NALM6 (cell line): ENCODE measurements around a stretch of chr13.

- PRO-cap, result no peak
Measured at GRCh38 chr13:113002176-113002610, 33.2 kb downstream of the MCF2L start.

GRCh38 chr13:113096901-113097256 lies 8.7 kb upstream of the F7 start:
- PRO-cap, result no peak

DNA sequence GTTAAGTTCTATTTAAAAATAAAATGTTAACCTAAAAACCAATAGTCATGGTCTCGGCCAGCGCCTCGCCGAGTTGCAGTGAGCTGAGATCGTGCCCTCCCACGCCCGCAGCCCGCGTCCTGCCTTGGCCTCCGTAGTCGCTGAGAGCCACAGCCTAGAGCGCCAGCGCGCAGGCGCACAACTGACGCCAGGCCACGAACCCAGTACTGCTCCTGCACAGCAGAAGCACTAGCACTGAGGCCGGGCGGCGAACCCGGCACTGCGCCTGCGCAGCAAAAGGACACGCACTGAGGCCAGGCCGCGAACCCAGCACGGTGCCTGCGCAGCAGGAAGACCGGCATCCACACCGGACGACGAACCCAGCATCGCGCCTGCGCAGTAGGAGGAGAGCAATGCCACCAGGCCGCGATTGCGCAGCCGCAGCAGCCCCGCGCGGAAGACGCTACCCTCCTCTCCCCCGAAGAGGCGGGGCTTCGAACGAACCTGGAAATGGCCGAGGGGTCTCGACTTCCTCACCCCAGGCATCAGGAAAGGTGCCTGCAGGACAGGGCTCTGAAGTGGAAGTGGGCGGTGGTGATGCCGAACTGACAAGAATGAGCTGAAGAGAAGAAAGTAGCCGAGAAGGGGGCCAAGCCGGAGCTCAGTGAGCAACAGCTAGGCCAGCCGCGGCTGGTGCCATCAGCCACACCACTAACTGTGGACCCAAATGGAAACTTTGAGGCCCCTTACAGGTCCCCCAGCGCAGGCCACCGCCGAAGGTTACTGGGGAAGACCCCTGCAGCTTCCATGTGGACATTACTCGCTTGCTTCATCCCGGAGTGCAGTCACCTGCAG lies 7.5 kb downstream of the F10 start:
- PRO-cap, result no peak

DNA sequence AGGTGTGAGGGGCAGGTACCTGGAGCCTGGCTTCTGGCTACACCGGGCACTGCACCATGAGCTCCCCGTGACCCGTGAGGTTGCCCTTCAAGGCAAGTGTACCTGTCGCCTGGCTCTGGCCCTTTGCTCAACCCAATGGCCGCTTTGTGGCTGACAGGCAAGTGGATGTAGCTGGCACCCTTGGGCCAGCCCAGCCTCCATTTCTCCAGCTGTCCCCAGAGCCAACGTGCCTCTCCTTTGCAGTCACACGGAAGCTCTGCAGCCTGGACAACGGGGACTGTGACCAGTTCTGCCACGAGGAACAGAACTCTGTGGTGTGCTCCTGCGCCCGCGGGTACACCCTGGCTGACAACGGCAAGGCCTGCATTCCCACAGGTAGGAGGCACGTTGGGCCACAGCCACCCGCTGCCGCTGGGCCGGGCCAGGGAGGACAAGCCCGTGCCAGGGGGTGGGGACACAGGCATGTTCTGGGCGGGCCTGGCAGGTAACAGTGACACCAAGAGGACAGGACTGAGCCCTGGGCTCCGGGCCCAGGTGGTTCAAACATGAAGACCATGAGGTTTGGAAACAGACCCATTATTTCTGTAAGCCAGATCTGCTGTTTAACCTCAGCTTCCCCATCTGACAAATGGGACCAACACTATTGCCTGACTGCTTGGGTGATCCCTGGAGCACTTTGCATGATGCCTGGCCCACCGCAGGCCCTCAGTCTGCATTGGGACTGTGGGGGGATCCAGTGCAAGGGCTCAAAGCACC lies 17.6 kb upstream of the PROZ start:
- PRO-cap, result no peak

- PRO-cap, result no peak
Measured at GRCh38 chr13:113158744-113159217, 333 bp downstream of the PROZ start.

- PRO-cap, result no peak
Measured at GRCh38 chr13:113239062-113239765, 29.8 kb downstream of the CUL4A start.

- PRO-cap, result no peak
Measured at GRCh38 chr13:113379938-113380316, 16.0 kb upstream of the GRTP1 start.

DNA sequence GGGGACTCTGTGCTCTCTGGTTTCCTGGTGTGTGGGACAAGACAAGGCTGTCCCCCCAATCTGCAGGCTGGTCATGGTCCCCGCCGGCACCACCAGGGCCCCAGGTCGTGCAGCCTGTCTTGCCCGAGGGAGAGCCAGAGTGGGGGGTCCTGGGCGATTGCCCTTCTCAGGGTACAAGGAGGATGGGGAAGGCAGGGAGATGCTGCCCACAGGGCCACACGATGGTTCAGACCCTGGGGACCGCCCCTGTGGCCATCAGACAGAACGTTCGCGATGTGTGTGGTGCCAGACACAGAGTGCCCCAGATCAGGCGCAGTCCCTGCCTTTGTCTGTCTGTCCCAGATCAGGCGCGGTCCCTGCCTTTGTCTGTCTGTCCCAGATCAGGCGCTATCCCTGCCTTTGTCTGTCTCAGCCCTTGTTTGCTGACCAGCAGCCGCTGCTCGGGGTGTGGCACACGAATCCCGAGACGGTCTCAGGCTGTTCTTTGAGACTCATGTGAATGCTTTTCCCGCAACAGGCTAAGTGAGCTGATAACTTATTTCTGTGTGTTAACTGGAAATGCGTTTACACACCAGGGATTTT lies 36.0 kb downstream of the ADPRHL1 start:
- PRO-cap, result bidirectional peak, plus-strand start at position 58 of the sequence, minus-strand start outside the sequence; unidirectional peak, plus-strand start at position 262 of the sequence

DNA sequence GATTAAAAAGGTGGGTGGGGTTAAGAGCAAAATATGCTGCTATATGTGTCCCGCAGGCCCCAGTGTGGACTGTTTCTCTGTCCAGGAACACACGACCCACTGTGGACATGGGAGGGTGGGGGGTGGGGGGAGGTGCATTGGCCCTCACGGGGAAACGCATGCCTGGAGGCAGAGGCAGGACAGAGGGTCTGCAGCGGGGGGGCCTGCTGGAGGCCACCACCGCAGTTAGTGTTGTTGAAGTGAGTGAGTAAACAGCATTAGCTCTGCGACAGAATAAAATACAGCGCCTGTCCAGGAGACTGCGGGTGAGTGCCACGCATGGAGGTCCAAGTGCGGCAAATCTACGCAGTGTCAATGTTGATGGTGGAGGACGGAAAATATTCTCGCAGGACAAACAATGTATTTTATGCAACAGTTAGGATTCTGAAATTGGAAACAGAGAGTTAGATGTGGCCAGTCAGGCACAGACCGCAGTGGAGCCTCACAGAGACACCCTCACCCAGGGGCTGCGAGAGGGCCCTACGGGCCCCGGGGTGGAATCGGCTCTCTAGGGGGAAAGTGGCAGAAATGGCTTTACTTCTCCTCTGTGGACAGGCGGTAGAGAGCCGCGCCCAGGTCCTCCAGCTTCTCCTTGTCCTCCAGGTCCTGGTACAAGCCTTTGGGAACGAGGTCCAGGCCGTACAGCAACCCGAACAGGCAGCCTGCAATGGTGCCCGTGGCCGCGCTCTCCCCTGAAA lies 30.9 kb downstream of the ADPRHL1 start:
- PRO-cap, result bidirectional peak, plus-strand start at position 464 of the sequence, minus-strand start at position 379 of the sequence

DNA sequence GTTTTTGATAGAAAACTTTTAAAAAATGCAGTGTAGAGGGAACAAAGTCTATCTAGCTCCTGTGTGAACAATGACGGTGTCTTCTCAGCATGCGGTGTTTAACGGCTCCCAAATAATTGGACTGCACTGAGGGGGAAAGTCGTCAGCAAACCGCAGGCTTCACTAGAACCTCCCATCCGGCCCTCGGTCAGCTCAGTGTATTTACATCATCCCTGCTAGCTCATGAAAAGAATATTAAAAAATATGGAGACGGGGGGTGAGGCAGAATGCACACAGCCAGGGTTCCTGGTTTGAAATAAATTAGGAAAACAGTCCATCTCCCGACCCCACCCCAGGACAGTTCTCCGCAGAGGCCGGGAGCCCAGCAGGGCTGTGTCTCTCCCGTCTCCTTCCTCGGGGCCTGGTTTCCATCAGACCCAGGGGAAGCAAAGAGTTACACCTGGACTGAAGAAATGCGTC lies 757 bp upstream of the ADPRHL1 start:
- PRO-cap, result no peak

DNA sequence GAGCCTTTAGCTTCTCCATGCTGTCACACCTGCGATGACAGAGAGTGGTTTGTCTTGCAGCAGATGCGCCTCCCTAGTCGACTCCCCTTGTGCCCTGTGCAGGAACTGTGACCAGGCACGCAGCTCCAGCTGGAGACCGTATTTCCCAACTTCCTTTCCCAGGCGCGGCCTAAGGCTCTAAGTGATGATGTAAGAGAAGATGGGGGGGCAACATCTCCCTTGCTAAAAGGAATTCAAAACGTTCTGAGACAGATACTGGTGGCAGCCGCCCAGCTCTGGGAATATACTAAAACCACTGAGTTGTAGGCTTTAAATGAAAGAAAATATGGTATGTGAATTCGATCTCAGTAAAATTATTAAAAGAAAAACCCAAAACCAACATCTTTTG lies 16.3 kb downstream of the DCUN1D2 start:
- PRO-cap, result no peak

DNA sequence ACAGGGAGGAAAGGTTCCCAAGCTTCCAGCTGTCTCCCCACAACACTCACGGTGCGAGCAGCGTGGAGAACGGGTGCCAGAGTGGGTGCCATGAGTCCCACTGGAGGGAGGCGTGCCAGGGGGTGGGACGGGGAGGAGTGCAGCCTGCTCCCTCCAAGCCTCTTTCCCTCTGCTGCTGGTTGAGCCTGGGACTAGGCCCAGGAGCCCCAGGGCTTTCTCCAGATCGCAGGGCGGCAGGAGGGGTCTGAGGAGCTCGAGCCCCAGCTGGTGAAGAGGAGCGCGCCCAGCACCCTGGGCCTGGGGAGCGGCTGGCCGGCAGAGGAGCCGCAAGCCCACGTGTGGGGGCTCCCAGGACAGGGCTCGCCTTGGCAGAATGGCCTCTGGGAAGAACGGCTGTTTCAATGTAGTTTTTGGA lies 11.8 kb downstream of the TMCO3 start:
- PRO-cap, result no peak

GRCh38 chr13:113585990-113586209 lies 1.3 kb downstream of the TFDP1 start:
- PRO-cap, result no peak

- PRO-cap, result no peak
Measured at GRCh38 chr13:113640555-113641135, 17.4 kb downstream of the ATP4B start.

DNA sequence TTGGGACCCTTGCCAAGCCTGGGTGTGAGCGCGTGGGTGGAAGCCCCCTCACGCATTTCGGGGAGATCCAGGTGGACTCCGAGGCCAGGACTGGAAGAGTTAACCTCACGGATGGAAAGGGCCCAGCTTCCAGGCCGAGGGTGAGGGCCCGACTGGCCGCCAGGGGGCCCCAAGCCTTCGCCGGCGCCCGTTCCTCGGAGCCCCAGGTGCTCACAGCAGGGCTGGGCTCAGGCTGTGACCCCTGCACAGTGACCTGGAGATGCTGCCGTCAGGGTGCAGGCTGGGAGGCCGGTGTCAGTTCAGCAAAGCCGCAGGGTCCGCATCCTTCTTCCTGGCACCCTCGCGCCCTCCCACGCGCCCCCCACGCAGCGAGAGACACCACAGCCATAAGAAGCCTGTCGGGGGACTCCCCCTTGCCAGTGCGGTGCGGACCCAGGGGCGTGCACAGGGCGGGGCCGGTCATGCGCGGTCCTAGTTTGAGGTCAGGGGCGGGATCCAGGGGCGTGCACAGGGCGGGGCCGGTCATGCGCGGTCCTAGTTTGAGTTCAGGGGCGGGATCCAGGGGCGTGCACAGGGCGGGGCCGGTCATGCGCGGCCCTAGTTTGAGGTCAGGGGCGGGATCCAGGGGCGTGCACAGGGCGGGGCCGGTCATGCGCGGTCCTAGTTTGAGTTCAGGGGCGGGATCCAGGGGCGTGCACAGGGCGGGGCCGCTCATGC lies 34.0 kb upstream of the TMEM255B start:
- PRO-cap, result no peak

DNA sequence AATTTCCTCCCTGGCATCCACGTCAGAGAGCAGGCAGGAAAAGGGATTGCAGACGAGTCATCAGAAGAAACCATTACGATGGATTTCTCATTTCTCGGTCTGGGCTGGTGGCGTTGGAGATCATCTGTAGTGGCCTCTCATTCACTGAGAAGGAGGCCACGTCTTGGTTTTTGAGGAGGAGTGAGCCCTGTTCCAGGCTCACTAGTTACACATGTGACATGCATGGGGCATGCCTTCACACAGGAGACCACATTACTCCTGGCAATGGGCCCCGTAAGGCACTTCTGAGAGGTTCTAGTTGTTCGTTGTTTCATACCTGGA lies 27.7 kb downstream of the TMEM255B start:
- PRO-cap, result no peak

GRCh38 chr13:113815367-113816270 lies 48.3 kb downstream of the GAS6 start:
- PRO-cap, result unidirectional peak, plus-strand start at chr13:113815612

DNA sequence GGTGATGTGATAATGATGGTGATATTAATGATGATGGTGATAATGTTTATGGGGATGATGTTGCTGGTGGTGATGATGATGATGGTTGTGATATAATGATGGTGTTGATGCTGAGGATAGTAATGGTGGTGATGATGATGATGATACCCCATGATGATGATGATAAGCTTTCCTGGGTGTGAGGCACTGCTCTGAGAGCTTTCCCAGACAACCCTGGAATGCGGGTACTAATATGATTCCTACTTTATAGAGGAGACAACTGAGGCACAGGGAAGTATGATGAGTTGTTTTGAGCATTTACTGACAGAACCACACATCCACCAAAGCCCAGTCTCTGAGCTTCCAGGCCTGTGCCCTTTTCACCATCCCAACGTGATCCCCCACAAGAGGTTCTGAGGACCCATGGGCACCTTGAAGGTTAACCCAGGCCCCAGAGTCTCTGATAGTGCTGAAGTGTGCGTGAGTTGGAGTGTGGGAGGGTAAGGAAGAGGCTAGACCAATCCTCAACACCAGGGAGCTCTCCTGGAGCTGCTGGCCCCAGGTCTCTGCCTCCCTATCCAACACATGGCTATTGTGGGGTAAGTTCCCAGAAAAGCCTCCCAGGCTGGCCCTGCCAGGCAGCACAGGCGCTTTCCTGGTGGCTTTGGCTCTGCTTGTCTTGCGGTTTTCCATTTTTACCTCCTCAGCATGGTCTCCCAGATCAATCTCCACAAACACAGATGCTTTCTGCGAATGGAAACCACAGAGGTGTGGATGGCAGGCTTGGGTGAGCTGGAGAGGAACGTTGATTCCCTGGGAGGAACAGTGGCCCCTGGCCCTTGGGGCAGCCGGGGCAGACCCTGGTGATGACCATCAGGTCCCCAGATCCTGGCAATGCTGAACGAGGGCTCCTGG lies 7.0 kb downstream of the C13orf46 start:
- PRO-cap, result no peak

GRCh38 chr13:114036251-114036609 lies 62.4 kb upstream of the C13orf46 start:
- PRO-cap, result no peak

- PRO-cap, result no peak
Measured at GRCh38 chr13:114099043-114099627, 33.3 kb downstream of the RASA3 start.